Tibial artery (tissue), 1 donor: ENCODE data around the gene PLA2R1.

- PRO-cap = no peak
These were observed 38.4 kb downstream of the ACVR1 start for GRCh38 chr2:157837442-157838493.

- PRO-cap = no peak
These were observed 876 bp downstream of the ACVR1 start for GRCh38 chr2:157875332-157875575.

- PRO-cap = no peak
These were observed 38.5 kb upstream of the UPP2 start for GRCh38 chr2:158063249-158063572.

DNA sequence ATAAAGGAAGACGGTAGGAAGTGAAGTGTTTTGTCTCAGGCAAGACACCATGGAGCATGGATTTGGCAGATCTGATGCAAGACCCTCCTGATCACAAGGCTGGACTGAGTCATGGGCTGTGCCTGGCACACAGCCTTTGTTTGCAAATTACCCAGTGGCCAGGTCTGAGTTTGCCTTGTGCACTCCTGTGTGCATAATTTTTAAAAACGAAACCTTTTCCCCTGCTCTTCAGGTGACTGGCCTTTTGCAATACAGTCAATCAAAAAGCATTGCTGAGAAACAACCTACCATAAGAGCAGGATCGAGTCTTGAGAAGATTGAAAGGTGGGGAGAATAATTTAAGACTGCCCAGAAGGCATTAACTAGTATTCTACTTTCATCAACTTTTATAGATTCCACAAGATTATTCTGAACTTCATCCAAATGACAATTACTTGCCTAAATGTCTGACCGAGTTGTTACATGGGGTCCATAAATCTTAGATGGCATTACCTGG lies 1.8 kb upstream of the UPP2 start:
- PRO-cap = no peak

DNA sequence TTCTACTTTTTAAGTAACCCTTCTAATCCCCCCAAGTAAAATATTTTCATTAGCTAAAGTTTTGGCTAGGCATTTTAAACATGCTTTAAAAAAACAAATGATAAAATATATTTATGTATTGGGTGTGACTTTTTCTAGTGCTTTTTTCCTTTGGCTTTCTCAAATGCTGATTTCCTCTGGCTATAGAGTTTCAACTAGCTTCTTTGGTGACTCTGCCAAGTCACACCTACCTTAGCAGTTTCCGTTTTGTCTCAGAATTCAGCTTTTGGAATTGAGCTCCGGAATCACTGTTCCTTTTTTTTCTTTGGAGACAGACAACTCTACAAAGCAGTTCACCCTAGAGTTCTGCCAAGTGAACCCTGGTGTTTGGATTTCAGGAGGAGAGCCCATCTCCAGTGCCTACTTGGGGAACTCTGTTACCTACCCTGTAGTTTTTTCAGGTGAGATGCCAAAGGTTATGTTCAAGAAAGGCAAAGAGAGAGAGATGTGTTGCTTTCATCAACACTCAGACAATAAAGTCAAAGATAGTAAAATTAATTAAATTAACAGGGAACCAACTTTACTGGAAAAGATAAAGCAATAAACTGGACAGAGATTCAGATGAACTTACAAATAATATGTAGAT lies 89.9 kb downstream of the UPP2 start:
- PRO-cap = no peak

DNA sequence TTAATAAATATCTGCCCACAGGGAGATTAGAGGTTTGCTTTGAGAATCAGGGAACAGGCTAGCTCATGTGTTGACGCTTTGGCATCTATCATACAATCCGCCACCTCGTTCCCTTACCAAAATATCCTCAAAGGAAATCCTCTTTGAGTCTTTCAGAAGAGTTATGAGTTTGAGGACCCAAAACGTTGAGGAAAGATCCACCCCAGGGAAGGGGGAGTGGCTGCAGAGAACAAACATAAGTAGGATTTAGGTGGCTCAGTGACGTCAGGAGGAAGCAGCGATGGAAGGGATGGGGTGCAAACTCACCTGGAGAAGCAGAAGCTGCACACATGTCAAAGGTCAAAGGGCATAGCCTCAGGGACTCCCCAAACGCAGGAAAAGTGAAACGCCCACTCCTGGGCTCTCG lies 441 bp downstream of the CCDC148 start:
- PRO-cap = no peak

GRCh38 chr2:158716328-158716632 lies 78.8 kb upstream of the DAPL1 start:
- PRO-cap = no peak

DNA sequence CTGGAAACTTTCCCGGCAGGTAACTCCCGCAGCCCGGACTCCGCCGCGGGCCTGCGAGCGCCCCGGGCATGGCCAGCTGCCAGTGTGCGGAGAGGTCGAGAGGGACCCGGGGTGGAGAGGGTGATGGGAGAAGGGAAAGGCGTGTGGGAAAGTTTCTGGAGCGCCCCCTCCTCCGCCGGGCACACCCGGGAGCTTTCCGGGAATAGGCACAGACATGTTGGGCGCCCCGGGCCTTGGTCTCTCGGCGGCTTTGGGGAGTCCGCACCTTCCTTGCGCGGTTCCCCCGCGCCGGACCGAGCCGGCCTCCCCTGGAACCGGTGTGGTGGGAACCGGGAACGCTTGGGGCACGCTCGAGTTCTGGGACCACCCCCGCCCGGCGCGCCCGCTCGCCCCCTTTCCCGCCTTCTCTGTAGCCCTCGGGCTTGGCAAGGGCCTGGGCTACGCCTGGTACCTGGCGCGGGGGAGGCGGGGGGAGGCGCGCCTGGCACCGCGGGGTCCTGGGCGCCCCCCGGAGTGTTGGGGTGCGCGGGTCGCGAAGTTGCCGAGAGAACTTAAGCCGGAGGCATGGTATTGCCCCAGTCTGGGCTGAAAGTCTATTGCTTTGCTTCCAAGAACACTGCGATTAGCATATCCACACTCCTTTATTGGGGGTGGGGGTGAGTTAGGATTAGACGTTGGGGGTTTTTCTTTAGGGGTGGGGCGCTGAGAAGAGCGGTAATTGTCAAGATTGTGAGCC lies 492 bp downstream of the TANC1 start:
- PRO-cap = no peak

GRCh38 chr2:158998332-158998942 lies 30.0 kb downstream of the TANC1 start:
- PRO-cap = no peak

DNA sequence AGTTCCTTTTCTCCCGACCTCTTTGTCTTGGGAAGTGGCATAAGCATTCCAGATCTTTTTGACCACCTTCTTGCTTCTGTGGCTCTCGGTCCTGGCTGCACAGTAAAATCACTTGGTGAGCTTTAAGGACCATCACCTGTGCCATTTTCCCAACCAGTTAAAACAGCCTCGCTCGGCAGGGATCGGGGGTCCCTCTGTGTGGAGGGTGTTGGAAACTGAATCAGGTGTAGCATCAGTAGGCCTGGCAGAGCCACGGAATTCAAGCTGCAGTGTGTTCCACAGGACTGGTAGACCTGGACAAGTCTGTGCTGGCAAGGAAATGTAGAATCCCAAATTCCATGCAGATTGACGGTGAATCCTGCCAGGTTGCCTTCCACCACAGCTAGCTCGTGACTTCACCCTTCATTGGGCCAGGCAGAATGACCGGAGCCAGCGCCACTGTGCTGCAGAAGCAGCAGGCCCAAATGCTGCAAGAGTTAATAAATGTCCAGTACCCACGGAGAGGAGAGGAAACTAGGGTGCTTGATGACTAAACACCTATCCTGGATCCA lies 122.0 kb downstream of the TANC1 start:
- PRO-cap = no peak

GRCh38 chr2:159188502-159188999 lies 98.0 kb downstream of the WDSUB1 start:
- PRO-cap = no peak

DNA sequence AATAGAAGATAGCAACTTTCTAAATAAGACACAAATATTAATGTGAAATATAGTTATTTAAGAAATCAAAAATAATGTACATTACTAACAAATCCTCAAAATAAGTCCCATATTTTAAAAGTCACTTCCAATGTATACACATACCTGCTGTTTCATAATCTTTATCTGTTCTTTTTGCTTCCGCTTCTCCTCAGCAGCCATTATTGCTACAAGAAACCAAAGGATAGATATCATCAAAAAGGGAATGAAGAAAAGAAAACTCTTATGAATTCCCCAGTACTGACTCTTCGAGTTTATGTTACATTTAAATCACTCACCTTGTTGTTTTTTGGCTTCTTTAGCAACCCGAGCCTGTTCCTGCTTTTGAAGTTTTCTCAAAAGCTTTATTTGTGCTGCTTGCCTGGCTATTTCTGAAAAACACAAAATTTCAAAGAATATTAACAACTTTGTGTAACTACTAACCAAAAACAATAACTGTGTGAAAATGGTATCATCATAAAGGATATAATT lies 118.3 kb upstream of the WDSUB1 start:
- PRO-cap = no peak

GRCh38 chr2:159772950-159773450 lies 25.0 kb downstream of the CD302 start:
- PRO-cap = no peak

GRCh38 chr2:160062332-160063106 lies at the start of gene PLA2R1:
TSS of gene PLA2R1 (minus strand) at chr2:160062615.
- PRO-cap = bidirectional peak, plus-strand start at chr2:160062763, minus-strand start at chr2:160062503

DNA sequence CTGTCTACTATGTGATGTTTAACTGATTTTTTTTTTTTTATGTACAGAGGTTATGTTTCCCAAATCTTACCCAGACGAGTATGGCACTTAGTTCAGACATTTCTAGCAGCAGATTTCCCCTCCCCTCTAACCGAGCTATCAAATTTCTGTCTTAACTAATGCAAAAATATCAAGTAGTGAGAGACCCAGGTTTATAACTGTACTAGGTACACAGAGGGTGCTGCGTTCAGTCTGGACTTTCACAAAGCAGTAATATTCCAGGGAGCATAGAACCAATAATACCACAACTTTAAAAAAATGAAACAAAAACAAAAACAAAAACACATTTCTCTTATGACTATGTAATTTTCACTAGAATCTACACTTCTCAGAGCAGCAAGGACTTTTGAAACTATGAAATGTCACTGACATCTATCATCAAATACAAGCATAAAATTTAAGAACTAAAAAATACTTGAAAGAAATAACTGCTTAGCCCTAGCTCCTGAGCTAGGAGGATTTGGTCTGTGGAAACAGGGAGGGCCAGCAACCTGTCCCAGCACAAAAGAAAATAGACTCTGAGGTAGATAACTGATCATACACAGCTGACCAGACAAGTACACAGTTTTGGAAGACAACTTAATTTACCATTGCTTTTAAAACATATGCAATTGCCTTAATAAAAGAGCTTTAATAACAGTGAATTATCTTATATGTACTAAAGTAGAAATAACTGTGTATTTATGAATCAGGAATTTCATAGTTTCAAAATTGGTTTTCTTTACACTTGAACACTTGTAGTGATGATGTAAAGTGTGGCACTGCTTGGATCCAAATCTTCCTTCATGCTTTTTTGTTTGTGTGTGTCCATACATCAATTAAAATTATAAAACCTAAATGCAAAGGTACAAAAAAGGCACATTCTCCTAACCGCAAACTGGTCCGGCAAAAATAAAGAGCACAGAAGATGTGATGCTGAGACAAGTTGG lies 72.7 kb upstream of the ITGB6 start:
- PRO-cap = no peak

- PRO-cap = no peak
These were observed 108.7 kb downstream of the RBMS1 start for GRCh38 chr2:160384976-160385315.

DNA sequence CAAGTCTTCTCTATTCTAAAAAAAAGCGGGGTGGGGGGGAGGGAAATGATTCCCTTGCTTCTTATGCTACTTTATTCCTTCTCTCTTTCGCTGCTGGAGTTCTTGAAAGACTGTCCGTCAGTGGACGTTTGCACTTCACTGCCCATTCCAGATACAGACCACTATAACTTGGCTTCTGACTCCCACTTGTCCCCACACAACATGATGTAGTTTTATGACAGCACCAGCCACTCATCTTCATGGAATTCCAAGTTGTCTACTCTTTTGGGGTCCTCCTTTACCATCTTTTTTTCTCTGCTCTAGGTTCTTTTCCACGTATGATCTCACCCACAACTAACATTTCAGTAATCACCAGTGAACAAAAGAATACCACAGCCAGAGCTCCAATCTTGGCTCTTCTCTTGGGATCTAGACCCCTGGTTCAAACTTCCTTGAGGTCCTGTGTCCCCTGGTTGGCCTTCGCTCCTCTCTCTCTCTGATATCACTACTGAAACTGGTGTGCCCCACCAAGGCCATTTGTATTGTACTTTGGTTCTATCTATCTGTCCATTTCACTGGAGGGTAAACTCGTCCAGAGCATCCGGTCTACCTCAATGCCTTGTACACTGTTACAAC lies 70.2 kb downstream of the RBMS1 start:
- PRO-cap = no peak

- PRO-cap = no peak
These were observed 47.2 kb downstream of the RBMS1 start for GRCh38 chr2:160446289-160446949.

- PRO-cap = no peak
These were observed 226.1 kb upstream of the TANK start for GRCh38 chr2:160934141-160934586.

DNA sequence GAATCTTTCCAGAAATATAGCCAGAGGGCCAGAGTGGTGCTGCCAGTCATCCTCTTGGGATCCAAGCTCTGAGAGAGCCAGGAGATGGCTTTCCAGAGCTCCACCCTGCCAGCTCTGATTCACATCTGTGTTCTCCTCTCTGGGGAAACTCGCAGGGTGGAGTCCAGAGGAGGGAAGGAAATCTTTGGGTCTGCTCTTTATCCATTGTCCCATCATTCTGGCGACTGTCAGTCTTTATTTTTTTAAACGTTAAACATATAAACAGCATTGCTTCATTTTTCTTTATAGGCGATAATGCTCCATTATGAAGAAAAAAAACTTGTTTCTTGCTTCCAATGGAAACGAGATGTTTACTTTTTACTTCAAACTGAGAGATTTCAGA lies 203.6 kb upstream of the TANK start:
- PRO-cap = no peak